OCI-LY7 (cell line): Measurements from ENCODE around the gene SHCBP1.

DNA sequence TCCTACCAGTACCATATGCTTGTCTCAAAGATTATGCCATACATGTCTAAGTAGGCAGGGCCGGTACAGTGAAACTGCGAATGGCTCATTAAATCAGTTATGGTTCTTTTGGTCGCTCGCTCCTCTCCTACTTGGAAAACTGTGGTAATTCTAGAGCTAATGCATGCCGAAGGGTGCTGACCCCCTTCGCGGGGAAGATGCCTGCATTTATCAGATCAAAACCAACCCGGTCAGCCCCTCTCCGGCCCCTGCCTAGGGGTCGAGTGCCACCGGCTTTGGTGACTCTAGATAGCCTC lies 700.6 kb downstream of the TP53TG3F start:
- PRO-cap, result no peak
- RAMPAGE, long total RNA, result no peak

- PRO-cap, result bidirectional peak, plus-strand start at chr16:46621508, minus-strand start at chr16:46621368
- RAMPAGE, long total RNA, result no peak
These were observed at the start of gene SHCBP1 for GRCh38 chr16:46620632-46621709. Gene SHCBP1 (minus strand): TSS chr16:46621379.

DNA sequence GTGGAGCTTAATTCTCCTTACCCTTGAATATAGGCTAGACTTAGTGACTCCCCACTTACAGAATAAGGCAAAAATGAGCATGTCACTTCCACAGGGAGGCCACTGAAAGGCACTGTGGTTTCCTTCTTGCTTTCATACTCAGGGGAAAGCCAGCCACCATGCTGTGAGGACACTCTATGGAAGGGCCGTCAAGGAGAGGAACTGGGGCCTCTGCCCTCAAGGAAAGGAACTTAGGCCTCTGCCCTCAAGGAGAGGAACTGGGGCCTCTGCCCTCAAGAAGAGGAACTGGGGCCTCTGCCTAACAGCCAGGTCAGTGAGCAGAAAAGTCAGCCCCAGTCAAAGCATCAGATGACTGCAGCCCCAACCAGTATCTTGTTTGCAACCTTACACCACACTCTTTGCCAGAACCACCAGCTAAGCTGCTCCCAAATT lies 30.0 kb downstream of the VPS35 start:
- PRO-cap, result no peak
- RAMPAGE, long total RNA, result no peak

DNA sequence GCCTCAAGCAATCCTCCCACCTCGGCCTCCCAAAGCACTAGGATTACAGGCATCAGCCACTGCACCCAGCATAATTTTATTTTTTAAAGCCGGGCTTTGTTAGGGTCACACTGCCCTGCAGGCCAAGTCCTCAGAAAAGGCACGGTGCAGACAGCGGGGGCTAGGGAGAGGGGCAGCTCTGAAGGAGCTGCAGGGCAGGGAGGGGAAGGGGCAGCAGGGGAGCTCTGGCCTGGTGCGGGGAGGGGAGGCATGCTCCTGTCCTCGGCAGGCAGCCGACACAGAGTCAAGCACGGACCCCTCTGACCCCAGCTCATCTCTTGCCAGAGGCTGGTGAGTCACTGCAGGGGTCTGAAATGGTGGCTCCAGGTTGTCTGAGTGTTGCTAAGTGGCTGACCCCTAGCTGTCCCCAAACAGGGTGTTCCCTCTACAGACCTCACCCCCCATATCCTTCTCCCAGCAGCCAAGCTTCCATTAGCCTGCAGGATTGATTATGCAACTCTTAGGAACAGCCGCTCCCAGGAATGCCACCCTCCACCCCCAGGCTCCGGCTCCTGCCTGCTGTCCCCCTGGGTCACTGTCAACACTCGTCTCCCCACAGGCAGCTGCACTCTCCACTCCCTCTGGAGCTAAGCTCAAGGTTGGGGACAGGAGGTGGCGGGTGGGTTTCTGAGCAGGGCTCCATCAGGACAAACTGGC lies 1.3 kb downstream of the MYLK3 start:
- PRO-cap, result no peak
- RAMPAGE, long total RNA, result no peak

DNA sequence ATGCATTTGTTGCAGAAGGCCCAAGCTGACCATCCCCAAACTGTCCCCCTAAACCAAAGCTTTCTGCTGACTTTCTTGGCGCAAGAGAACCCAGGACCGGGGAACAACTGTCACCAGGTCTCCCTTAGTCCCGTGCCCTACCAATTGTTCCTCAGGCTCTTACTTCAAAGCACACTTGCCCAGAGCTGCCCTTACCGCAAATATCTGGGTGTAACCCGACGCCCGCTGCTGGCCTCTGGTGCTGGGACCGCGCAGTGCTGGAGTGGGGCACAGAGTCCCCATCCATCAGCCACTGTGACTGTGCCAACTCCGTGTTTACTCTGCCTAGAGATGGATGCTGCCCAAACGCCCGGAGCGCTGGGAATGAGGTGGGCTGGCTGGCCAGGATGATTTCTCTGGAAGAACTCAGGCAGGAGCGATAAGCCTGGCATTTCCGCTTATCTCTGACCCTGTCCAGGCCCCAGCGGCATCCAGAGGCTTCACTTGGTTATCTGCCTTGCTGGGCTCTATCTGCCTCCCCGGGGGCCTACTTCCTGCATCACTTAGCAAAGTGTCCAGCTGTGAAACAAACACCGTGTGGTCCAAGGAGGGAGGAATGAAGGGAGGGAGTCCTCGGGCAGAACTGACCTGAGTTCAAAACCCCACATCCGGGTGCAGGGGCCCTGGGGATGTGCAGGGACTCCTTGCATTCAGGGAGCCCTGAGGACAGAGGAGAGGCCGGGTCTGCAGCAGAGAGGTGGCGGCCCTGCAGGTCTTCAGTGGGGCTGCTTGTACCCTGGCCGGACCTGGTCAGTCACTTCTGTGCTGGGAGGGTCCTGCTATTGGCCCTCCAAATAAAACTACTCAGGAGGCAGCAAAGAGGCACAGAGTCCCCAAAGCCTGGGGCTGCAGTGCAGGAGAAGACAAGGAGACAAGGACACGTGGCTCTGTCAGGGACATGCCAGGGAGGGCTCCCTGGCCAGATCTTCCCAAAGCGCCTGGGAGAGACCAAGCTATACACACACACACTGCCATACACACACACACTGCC lies 9.4 kb upstream of the MYLK3 start:
- PRO-cap, result no peak
- RAMPAGE, long total RNA, result no peak

DNA sequence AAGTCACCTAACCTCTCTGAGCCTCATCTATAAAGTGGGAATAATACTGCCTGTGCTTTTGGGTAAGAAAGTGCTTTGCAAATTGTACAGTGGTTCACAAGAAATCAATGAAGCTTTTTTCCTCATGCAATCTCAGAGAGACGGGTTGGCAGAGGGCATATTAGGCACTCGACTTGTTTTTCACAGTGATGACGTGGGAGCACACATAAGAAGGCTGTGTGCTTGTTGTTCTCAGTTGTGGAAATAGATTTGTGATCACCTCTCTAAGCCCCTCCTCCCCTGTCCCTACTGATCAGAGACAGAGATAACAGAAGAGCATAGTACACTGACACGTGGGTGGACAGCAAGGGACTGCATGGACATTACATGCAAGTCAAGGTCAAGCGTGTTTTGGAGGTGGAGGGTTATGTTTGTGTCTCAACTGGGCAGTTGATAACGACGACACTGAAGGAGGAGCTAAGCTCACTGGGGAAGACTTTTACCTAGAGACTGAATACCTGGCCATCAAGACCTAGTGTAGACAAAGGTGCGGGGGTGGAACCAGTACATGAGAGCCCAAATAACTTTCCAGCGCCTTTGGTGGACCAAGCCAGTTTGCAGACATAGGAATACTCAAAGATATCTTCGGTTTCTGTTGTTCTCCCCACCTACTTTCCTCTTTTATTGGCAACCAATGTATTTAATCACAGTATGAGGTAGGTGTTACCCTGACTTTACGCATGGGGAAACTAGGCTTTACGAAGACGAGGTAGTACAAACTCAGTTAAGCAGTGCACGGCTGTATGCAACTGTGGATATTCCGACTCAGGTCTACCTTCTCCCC lies 1.6 kb upstream of the GPT2 start:
- PRO-cap, result no peak
- RAMPAGE, long total RNA, result no peak

DNA sequence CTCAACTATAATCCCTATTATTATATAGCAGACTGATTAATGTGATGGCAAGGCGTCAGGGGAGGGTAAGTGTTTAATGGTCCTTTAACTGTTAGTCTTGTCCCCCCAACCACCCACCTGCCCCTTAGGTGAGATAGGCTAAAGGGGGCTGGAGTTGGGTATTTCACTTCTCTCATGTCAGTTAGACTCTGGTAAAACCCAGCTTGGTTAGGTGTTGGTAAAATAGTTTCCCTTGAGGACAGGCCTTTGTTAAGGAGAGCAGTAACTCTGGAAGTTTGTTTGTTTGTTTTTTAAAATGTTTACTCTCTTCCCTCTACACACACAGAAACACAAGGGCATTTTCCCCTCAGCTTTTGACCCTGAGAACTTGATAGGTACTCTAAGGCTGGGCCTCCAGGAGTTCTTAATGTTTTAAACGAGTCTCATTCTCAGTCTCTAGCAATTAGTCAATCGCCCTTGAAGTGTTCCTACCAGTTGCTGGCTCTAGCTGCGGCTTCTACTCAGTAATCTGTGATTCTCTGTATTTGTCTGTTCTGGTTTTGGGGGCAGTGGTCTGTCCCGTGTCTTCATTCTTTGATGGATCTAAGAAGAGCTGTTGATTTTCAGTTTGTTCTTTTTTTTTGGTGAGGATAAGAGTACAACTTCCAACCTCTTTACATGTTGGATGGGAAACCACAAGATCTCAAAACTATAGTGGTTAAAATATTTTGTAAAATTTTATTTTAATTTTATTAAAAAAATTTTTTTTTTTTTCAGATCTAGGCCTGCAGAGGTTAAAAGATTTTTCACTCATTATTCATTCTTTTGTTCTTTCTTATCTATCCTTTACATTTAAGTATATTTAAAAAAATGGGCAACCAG lies 49.0 kb upstream of the NETO2 start:
- PRO-cap, result no peak
- RAMPAGE, long total RNA, result no peak

DNA sequence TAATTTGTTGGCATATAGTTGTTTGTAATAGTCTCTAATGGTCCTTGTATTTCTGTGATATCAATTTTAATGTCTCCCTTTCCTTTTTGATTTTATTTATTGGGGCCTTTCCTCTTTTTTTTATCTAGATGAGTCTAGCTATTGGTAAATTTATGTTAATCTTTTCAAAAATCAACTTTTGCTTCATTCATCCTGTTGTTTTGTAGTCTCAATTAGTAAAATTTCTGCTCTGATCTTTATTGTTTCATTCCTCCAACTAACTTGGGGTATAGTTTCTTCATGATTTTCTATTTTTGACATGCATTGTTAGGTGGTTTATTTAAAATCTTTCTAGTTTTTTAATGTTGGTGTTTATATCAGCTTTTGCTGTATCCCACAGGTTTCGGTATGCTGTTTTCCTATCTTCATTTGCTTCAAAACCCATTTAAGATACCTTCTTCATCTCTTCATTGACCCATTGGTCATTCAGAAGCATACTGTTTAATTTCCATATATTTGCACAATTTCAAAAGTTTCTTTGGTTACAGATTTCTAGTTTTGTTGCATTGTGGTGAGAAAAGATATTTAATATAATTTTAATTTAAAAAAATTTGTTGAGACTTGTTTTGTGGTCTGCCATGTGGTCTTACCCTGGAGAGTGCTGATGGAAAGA lies 146.0 kb upstream of the NETO2 start:
- PRO-cap, result no peak
- RAMPAGE, long total RNA, result no peak

GRCh38 chr16:47420560-47421125 lies 40.2 kb downstream of the ITFG1 start:
- PRO-cap, result no peak
- RAMPAGE, long total RNA, result no peak

DNA sequence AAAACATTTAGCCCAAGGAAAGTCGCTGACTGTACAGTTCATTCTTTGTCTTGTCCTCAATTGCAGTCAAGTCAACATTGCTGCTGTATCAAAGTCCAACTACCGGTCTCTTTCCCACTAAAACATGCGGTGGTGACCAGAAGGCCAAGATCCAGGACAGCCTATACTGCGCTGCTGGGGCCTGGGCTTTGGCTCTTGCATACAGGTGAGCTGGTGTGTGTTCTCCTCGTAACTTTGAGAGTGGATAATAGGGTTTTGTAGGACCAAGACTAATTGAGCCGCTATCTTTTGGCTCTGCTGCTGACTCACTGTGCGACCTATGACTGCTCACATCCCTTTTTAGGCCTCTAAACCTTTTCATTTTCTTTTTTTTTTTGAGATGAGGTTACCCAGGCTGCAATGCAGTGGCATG lies 38.6 kb downstream of the PHKB start:
- PRO-cap, result no peak
- RAMPAGE, long total RNA, result no peak

DNA sequence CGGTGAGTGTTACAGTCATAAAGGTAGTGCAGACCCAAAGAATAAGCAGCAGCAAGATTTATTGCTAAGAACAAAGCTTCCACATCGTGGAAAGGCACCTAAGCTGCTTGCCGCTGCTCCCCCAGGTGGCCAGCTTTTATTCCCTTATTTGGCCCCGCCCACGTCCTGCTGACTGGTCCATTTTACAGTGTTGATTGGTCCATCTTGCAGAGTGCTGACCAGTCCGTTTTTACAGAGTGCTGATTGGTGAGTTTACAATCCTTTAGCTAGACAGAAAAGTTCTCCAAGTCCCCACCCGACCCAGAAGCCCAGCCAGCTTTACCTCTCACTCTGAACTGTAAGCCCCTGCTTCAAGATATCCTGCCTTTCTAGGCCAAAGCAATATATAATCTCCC lies 227.7 kb downstream of the ABCC12 start:
- PRO-cap, result no peak
- RAMPAGE, long total RNA, result no peak

GRCh38 chr16:48156717-48157196 lies 964 bp upstream of the ABCC12 start:
- PRO-cap, result no peak
- RAMPAGE, long total RNA, result no peak

DNA sequence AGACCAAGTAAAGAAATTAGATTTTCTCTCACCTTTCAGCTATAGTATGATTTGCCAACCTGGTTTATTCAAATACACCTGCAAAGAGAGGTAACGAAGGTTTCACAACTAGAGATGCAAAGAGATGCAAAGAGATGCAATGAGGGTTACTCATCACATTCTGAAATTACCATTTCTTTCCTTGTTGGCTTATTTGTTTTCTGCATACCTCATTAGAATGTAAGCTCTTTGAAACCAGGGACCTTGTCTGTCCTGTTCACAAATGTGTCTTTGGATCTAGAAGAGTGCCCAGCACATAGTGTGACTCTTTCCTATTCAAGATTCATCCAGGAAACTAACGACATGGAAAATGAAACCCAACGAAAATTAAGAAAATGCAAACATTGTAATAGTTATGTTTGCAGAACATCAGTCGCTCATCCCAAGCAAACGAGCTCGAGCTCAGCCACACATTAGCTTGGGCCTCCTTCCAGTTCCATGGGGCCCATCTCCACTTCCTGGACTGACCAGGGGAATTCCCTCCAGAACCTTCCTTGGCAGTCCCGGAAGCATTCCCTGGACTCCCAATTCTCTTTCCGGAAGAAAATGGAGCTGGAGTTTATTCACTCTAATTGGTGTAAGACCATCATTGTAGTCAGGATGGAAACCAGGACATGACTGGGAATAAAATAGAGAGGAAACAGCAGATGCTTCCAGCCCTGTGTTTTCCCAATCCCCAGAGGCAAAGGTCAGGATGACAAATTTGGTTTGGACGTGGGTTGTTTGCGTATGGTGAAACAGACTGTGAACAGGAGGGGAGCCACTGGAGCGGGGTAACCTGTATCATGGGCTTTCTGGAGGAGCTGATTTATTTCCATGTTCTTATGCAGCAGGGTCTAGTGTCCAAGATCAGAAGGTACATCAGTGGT lies 8.7 kb upstream of the LONP2 start:
- PRO-cap, result no peak
- RAMPAGE, long total RNA, result no peak

- PRO-cap, result no peak
- RAMPAGE, long total RNA, result no peak
These were observed 6.1 kb upstream of the LONP2 start for GRCh38 chr16:48238054-48238425.

GRCh38 chr16:48269893-48270520 lies 22.7 kb upstream of the ABCC11 start:
- PRO-cap, result no peak
- RAMPAGE, long total RNA, result no peak

DNA sequence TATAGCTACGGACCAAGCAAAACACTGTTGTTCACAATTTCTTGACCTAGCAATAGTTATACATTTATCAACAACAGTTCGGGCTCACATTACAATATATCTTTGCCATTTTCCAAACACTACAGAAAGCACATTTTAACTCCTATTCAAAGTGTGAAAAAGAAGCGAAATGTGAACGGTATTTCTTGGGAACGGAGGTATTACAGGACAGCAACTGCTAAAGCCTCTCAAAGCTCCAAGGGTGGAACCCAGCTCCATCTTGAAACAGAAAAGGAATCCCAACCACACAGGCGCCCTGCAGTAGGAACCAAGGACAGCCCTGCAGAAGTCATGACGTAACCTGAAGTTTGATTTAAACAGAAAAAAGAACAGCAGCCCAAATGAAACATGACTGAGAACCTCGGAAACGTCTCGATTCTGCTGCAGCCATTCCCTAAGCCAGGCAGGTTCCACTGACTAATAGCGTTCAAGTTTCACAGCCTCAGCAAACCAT lies 20.3 kb downstream of the SIAH1 start:
- PRO-cap, result no peak
- RAMPAGE, long total RNA, result no peak

- PRO-cap, result no peak
- RAMPAGE, long total RNA, result no peak
These were observed 1.2 kb downstream of the SIAH1 start for GRCh38 chr16:48384009-48384429.

DNA sequence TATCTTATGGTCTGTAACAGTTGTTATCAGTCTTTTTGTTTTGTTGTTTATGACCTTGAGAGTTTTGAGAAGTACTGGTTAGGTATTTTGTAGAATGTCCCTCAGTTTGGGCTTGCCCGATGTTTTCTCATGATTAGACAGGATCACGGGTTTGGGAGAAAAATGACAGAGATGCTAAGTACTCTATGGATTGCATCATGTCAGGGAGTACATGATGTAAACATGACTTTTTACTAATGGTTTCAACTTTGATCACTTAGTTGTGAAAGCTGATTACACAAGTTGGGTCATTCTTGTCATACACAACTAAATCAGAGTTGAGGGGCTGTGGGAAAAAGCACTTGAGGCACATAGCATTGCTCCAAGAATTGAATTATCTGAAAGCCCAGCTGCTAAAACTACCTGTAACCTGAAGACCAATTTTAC lies 94.8 kb upstream of the SIAH1 start:
- PRO-cap, result no peak
- RAMPAGE, long total RNA, result no peak

DNA sequence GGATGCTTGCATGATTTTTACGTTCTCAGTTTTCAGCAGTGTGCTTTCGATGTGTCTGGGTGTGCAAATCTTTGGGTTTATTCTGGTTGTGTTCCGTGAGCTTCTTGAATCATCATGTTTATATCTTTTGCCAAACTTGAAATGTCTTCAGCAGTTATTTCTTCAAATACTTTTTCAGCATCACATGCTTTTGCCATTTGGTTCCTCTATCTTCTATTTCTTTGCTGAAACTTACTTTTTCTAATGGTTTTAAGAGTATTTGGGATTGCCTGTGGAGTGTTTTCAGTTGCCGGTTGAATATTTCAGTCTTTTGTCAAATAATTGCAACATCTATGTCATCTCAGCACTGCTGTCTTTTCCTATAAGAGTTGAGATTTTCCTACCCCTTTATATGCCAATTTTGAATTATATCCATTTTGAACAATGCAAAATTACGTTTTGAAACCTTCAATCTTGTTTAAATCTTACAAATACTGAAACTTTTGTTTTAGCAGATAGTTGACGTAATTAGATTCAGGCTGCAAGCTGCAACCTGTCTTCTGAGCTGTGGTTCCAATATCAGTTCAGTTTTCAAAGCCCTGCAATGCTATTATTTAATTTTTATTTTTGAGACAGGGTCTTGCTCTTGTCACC lies 41.1 kb downstream of the N4BP1 start:
- PRO-cap, result no peak
- RAMPAGE, long total RNA, result no peak

DNA sequence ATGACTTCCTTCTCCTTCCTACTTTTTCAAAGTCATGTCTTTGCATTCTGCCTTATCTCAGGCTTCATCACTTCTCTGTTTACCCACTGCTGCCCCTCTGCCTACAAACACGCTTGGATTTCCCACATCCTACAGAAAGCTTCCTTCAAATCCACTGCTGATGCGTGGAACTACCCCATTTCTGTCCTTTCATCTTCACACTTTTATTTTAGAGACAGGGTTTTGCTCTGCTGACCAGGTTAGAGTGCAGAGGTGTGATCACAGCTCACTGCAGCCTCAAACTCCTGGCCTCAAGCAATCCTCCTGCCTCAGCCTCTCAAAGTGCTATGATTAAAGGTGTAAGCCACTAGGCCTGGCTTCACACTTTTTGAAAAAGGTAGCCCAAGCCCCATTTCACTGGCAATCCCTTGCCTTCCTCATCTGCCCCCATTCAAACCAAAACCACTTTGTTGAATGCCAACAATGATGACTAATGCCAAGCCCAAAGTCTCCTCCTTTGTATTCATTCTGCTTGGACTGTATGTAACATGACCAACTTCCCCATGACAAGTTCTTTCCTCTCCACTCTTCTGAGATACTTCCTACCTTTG lies 33.2 kb downstream of the N4BP1 start:
- PRO-cap, result no peak
- RAMPAGE, long total RNA, result no peak